Heart (tissue), 3 donors: ENCODE measurements around the gene MOCOS.

DNA sequence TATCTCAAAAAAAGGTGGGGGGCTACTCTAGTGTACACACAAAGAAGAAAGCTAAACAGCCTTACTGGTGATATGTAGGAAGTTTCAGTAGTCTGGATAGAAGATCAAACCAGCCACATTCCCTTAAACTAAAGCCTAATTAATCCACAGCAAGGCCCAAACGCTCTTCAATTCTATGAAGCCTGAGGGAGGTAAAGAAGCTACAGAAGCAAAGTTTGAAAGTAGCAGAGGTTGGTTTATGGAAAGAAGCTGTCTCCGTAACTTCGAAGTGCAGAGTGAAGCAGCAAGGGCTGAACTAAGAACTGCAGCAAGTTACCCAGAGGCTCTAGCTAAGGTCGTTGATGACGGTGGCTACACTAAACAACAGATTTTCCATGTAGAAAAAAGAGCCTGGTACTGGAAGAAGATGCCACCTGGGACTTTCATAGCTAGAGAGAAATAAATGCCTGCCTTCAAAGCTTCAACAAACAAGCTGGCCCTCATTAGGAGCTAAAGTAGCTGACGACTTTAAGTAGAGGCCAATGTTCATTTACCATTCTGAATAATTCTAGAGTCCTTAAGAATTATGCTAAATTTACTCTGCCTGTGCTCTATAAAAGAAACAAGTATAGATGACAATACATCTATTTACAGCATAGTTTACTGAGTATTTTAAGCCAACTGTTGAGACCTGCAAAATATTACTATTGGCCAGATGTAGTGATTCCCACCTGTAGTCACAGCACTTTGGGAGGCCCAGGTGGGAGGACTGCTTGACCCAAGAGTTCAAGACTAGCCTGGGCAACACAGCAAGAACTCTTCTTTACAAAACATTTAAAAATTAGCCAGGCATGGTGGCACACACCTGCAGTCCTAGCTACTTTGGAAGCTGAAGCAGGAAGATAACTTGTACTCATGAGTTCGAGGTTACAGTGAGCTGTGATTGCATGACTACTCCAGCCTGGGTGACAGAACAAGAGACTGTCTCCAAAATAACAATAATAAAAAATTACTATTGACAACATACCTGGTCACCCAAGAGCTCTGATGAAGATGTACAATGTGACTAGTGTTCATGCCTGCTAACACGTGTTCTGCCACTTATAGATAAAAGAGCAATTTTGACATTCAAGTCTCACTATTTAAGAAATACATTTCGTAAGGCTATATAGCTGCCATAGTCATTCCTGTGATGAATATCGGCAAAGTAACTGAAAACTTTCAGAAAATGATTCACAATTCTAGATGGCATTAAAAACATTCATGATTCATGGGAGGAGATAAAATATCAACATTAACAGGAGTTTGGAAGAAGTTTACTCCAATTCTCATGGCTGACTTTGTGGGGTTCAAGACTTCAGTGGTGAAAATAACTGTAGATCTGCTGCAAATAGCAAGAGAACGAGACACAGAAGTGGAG lies 44.9 kb downstream of the RPRD1A start:
- RAMPAGE, long total RNA, 2 experiments: no peak in any of the 2 experiments

GRCh38 chr18:36155874-36156437 lies 26.3 kb downstream of the ELP2 start:
- RAMPAGE, long total RNA, 2 experiments: no peak in any of the 2 experiments

DNA sequence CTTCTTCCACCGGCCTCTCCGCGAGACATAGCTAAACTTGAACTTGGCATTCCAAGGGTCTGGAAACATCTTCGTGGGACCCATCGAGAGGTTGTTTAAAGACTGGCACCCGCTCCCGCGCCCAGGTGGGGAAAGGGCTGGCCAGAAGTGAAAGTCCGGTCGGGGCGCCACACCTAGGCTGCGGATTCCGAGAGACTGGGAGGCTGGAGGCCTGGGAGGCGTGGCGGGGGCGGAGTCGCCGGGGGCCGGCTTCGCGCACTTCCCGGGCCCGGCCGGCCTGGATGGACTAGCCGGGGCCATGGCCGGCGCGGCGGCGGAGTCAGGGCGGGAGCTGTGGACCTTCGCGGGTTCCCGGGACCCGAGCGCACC lies at the start of gene MOCOS:
TSS of gene MOCOS (plus strand) at position 256 of the 369 bp plus-strand sequence.
- RAMPAGE, long total RNA, 2 experiments: start-site peak on the plus strand in 1 of 2 experiments, centred at position 273 of the sequence, 25 reads per replicate

DNA sequence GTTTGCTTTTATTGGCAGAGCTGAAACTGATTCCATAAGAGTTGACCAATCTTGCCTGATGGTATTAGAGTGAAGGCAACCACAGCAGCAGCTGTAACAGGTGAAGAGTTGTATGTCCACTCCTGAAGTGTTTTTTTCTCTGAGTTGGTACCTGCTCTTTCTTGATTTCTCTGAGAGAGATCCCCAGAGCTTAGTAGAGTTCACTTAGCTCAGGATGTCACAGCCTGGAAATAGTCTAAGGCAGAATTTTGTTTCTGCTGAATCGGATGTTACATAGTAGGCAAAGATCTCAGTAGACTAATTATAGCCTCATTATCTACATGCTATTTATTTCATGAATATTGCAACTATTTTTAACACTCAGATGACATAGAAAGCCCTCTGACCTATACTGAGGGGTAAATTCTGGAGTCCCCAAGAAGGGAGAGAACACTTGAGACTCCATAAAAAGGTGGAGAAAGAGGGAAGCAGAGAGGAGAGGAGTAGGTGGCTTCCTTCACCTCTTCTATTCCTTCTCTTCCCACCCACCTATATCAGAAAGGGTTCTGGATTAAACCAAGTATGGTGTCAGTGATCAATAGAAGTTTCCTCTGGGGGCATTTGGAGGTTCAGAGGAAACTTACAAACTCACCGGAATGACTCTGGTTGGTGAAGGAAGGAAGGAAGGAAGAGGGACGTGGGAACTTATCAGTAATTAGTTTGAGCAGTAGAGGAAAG lies 160.2 kb downstream of the FHOD3 start:
- RAMPAGE, long total RNA, 2 experiments: no peak in any of the 2 experiments

DNA sequence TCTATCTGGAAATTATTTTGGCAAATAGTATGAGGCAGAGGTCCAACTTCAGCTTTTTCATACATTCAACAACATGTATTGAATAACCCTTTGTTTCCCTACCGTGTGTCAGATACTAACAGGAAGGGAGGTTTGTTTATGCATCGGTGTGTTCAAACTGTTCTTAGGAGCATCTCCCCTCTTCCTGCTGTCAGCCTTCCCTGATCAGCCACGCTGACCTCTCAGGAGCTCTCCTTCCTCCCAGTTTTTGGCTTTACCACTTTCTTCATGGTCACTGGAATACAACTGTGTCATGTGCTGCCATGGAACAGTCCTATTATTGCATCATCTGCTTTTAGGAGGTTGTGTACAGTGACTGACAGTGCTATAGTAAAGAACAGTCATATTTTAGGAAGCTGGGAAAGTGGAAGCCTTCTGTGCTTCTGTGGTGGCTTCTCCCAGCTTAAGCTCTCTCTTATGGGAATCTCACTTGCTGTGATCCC lies 165.6 kb downstream of the TPGS2 start:
- RAMPAGE, long total RNA, 2 experiments: no peak in any of the 2 experiments

DNA sequence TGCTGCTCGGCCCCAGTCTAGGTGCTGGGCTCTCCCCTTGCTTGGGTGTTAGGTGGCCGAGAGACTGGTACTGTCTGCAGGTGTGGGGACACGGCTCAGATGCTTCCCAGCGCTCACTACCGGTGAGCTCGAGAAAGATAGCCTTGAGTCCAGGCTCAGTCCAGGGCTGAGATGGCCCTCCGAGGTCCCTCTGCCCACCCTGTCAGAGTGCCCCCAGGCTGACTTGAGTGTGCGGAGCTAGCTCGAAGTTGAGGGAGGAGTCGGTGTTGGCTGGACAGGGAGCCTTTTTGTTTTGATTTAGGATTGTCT lies 345 bp downstream of the KIAA1328 start:
- RAMPAGE, long total RNA, 2 experiments: no peak in any of the 2 experiments

DNA sequence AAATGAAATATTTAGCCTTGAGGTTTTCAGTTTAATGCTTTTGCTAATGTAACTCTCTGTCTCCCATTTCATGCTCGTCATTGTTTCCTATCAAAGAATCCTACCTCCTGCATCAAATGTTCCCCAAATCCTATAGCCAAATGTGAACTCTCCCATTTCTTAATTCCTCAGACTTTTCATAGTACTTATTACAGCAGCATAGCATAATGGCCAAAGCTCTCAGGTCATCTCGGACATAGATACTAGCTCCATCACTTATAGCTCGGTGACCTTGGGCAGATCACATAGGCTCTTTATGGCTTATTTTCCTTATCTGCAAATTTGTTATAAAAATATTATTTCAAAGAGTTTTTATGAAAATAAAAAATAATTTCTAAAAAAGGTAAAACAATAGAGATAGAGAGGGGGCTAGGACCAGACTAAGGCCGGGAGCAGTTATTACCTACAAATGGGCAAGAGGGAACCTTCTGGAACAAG lies 341.6 kb downstream of the KIAA1328 start:
- RAMPAGE, long total RNA, 2 experiments: no peak in any of the 2 experiments

DNA sequence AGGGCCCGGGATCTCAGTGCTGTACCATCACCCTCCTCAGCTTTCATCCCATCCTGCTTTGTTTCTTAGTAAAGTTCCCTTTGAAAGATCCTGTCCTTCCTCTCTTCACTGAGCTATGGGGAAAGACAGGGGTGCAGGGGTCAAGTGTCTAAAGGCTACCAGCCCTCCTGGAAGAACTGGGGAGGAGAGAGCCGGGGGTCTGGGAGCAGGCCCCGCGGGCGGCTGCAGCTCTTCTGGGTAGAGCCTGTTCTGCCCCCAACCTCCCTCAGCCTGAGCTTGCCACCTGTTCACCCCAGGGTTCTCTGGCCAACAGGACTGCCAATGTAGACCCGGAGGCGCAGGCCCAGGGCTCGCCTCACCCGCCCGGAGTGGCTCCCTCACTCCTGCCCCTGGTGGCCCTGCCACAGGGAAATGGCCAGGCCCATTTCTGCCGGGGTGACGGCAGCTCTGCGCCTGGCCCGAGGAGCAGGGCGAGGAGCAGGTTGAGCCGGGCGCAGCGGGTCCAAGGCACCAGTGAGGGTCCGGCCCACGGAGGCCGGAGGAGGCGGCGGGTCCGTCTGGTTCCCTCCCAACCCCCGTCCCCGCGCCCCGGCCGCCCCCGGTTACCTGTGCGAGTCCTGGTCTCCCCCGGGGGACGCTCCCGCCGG lies 312.3 kb downstream of the CELF4 start:
- RAMPAGE, long total RNA, 2 experiments: no peak in any of the 2 experiments

- RAMPAGE, long total RNA, 2 experiments: no peak in any of the 2 experiments
Observed at GRCh38 chr18:37253808-37254465, 311.7 kb downstream of the CELF4 start.

GRCh38 chr18:38725522-38725721 lies 1159.8 kb upstream of the CELF4 start:
- RAMPAGE, long total RNA, 2 experiments: no peak in any of the 2 experiments

GRCh38 chr18:38941143-38941589 lies 1375.6 kb upstream of the CELF4 start:
- RAMPAGE, long total RNA, 2 experiments: no peak in any of the 2 experiments

DNA sequence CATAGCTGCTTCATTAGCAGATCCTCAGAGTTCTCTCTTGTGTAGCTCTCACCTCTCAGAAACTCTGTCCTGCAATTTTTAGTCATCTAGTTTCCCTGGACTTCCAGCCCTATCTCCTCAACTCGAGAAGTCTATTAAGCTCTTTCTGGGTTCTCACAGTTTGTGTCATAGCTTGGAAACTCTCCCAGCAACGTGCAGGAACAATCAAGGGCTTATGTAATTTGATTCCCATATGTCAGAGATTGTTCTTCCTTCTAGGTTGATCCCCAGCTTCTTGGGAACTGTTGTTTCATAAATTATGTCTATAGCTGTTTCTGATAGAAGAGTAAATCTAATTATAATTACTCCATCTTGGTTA lies 2082.5 kb upstream of the CELF4 start:
- RAMPAGE, long total RNA, 2 experiments: no peak in any of the 2 experiments

- RAMPAGE, long total RNA, 2 experiments: no peak in any of the 2 experiments
Observed at GRCh38 chr18:42614662-42615125, 500.8 kb downstream of the RIT2 start.

- RAMPAGE, long total RNA, 2 experiments: no peak in any of the 2 experiments
Observed at GRCh38 chr18:43883889-43884394, 606.7 kb upstream of the SYT4 start.

- RAMPAGE, long total RNA, 2 experiments: no peak in any of the 2 experiments
Observed at GRCh38 chr18:44789527-44790200, 109.0 kb downstream of the SETBP1 start.

- RAMPAGE, long total RNA, 2 experiments: no peak in any of the 2 experiments
Observed at GRCh38 chr18:44937890-44938361, 257.2 kb downstream of the SETBP1 start.

- RAMPAGE, long total RNA, 2 experiments: no peak in any of the 2 experiments
Observed at GRCh38 chr18:44952740-44953015, 272.0 kb downstream of the SETBP1 start.

DNA sequence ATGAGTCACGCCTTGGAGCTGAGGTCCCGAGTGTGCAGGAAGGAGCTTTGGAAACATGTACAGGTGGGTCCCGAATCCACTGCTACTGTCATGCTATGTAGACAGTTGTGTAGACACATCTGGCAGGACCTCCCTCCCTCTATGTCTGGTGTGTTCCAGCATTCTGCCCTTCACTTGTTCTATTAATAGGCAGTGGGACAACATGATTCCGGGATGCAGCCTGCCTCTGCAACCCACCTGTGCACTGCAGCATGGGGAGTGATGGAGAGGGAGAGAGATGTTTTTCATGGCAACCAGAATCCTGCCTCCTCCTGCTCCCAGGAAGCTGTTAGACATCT lies 24.3 kb downstream of the SIGLEC15 start:
- RAMPAGE, long total RNA, 2 experiments: no peak in any of the 2 experiments

GRCh38 chr18:46060424-46060984 lies 11.6 kb downstream of the PSTPIP2 start:
- RAMPAGE, long total RNA, 2 experiments: no peak in any of the 2 experiments

DNA sequence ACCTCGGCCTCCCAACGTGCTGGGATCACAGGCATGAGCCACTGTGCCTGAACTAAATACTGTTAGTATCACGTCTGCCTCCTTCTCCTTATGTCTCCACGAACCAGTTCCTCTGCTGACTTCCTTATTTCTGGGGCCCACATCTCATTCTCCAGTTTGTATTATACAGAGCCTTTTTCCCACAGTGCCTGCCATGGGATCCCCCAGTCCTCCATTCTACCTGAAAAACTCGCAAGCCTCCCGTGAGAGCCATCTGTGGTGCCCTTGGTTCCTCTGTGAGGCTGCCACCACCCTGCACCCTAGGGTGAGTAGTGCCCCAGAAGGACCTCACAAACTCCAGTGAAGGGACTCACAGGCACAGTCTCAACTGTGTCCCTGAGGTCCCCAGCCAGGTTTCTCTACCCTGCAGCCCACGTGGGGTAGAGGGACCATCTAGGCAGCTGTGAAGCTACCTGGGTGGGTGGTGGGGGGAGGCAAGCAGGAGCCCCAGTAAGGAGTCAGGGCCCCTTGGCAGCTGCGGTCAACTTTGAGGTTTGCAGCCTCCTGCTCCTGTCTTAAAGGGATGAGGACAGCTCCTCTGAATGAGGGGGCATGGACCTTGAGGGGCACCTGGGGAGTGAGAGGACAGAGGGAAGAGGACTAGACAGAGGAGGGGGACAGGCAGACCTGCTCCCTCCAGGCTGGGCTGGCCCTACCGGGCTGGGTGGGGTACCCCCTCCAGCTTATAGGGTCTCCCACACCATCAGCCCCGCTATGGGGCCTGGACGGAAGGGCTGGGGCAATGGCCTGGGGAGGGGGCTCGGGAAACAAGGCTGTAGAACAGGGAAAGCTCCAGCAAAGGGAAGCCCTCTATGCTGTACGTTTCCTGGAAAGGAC lies 1.1 kb downstream of the PSTPIP2 start:
- RAMPAGE, long total RNA, 2 experiments: no peak in any of the 2 experiments